Heart (tissue), 3 donors: ENCODE measurements around a stretch of chr6.

GRCh38 chr6:3027953-3028720, 28.4 kb downstream of the NQO2 start:
- RAMPAGE, long total RNA, 2 experiments = no peak in any of the 2 experiments

DNA sequence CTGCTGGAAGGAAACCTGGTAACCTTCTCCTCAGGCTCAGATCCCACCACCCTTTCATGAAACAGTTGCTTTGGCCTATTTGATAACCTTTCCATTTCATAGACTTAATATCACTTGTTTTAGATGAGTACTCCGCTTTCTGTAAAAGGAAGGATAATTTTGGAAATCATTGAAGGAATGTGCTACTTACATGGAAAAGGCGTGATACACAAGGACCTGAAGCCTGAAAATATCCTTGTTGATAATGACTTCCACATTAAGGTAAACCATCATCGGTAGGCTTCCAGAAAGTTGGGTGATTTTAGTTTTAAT, 12.5 kb downstream of the RIPK1 start:
- RAMPAGE, long total RNA, 2 experiments = no peak in any of the 2 experiments

DNA sequence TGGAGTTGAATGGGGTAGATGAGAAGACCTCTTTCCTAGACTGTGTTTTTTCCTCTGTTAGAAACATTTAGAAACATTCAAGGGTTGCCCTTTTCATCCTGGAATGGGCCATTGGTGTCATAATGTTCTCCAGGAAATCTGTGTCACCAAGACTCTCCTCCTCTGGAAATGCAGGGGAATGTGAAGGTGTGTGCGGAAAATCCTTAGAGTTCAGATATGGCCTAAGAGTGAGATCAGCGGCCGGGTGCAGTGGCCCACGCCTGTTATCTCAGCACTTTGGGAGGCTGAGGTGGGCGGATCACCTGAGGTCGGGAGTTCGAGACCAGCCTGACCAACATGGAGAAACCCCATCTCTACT, 13.0 kb downstream of the RIPK1 start:
- RAMPAGE, long total RNA, 2 experiments = no peak in any of the 2 experiments

GRCh38 chr6:3088923-3089898, 20.9 kb downstream of the RIPK1 start:
- RAMPAGE, long total RNA, 2 experiments = no peak in any of the 2 experiments

DNA sequence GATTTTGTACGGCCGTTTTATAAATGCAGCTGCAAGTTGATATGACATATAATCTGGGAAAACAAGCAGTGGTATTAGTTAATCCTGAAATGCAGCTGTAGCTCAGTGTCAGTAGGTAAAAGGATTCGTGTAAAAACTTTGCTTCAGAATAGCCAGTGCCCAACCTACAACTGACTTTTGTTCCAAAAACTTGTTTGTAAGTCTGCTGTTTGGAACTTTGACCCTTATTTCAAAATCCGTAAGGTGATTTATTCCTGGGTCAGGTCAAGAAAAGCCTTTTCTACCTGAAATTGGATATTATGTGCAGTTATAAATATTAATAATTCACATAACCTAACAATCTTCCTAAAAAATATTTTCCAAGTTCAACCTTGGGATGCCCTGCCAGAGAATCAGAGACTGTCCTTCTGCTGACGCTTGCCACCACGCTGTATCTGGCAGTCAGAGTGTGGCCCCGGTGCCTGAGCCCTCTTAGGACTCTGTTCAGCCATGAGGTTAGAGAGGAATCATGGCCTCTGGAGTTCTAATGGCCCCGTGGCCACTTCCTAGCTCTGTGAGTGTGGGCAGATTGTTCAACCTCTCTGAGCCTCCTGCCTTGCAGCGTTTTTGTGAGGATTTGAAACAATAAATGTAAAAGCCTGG, 2.1 kb downstream of the BPHL start:
- RAMPAGE, long total RNA, 2 experiments = no peak in any of the 2 experiments

DNA sequence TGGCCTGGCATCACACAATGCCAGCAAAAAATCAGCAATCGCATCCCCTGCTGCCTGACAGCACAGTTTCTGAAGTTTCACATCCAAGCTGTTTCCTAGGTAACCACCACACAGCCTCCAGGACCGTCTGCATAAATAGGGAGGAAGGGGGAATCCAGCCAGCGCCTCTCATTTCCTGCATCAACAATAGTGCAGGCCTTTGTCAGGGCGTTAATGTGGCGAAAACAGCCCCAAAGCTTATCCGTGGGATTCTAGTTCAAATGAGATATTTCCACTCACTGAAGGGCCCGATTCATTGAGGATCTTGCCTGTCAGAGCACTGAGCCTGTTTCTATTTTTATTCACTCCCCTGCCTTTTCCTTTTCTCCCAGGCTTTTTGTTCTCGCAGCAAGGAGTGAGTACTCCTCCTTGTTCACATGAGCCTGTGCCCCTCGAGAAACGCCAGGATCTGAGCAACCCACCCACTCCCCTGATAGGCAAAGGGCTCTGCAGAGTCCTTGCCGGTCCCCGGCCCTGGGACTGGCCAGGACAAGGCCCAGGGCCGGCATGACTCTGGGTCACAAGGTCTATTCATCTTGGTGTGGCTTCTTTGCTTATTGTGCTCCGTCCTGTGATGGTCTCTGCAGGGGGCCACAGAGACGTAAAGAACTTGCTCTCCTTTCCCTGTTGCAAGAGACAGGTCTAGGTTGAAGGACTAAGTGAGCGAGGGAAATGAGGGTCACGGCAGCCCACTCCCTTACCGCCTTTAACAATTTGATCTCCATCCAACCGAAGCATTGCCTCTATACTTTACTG, 32.6 kb downstream of the TUBB2B start:
- RAMPAGE, long total RNA, 2 experiments = no peak in any of the 2 experiments

- RAMPAGE, long total RNA, 2 experiments = no peak in any of the 2 experiments
These were observed 24.3 kb downstream of the TUBB2B start for GRCh38 chr6:3203059-3203711.

- RAMPAGE, long total RNA, 2 experiments = no peak in any of the 2 experiments
These were observed 6.0 kb downstream of the PSMG4 start for GRCh38 chr6:3264680-3265124.

DNA sequence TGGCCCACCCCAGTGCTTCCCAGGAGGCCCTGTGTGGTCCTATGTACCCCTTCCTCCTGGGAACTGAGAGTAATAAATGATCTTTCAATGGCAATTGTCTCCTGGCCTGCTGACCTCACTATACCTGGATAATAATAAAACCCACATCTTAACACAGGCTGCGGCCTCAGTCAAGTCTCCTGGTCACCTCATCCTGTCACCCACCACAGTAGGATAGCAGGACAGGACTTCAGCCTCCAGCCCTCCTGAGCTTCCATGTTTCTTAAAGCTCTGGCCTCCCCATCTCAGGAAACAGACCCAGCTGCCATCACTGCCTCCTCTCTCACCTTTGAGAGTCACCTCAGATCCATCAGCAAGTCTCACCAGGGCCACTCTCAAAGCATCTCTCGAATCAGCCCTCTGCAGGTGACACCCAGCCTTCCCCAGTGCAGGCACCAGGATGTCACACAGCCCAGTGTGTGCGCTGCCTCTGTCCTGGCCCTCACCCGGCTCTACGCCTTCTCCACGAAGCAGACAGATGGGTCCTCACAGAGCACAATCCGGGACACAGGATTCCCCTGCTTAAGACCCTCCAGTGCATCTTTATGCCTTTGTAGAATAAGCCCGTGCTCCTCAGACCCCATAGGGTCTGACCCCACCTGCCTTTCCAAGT, 59.9 kb downstream of the PSMG4 start:
- RAMPAGE, long total RNA, 2 experiments = no peak in any of the 2 experiments

DNA sequence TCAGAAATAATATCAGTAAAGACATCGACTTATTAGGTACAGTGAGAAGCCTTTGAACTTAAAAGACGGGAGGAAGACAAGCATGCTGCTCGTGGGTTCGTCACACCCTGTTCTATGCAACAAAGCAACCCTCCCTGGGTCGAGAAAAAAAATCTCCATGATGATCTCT, 96.4 kb downstream of the PSMG4 start:
- RAMPAGE, long total RNA, 2 experiments = no peak in any of the 2 experiments

DNA sequence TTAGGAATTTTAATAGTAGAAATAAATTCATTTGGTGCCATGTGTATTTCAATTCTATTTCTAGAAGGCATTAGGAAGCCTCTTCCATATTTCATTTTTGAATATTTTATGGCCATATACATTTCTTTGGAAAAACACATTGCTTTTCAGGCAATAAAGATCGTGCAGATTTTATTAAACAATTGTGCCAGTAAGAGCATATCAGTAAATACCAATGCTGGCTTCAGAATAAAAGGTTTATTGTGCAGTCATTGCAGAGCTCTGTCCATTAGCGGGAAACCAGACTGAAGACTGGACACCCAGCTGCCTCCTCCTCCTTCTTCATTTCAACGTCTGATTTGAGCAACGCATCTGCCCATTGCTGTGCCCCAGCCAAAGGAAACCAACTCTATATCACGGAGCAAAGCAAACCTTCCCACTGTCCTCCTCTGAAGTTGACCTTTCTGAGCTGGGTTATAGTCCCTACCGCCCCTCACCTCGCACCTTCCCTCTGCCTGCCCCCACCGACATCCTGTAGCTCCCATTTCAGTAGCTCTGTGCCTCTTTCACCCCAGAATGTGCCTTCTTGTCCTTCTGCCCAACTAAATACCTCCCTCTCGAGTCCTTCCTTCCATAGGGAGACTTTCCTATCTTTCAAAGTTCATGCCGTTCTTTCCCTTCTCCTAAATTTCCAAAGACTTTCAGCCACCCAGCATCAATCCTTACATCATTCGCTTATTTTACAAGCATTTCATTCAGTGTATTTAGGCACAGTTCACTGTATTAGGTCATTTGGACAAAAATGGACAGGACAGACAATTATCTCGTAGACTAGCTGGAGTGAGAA, 80.7 kb downstream of the SLC22A23 start:
- RAMPAGE, long total RNA, 2 experiments = no peak in any of the 2 experiments

DNA sequence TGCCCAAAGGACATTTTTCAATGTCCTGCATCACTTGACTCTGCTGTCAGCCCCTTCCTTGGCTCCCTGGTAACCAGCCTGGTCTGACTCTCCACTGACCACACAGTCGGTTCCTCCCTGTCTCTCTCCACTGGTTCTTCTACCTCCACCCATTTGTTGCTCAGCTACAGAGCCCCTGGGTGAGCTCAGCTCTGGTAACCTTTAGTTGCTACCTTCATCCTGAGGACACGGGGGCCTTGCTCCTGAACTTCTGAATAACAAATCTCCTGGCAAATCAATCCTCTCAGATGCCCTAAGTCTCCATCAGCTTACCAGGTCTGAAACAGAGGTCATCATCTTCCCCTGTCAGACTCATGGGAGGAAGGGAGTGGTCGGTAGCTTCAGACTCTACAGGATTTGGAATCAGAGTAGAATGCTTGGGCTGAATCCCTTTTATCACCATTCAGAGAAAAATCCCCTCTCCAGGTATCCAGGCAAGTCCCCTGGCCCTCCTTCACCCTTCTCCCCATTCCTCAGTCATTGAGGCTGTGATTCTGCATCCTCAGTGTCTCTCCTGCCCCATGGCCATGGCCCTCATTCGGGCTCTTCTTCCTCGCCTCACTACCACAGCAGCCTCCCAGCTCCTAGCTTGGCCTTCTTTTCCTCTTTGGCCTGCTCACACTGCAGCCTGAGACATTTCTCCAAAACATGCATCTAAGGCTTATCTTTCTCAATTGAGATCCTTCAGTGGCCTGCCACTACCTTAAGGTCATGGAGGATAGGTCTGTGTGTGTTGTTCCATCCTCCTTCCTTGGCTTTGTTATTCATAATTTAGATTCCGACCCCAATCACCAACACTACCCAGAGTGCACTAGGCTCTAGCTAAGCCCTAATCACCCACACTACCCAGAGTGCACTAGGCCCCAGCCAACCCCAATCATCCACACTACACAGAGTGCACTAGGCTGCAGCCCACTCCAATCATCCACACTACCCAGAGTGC, 55.0 kb downstream of the SLC22A23 start:
- RAMPAGE, long total RNA, 2 experiments = no peak in any of the 2 experiments

- RAMPAGE, long total RNA, 2 experiments = no peak in any of the 2 experiments
These were observed 42.1 kb downstream of the SLC22A23 start for GRCh38 chr6:3414798-3415004.

- RAMPAGE, long total RNA, 2 experiments = no peak in any of the 2 experiments
These were observed 2.7 kb downstream of the SLC22A23 start for GRCh38 chr6:3454043-3454650.

DNA sequence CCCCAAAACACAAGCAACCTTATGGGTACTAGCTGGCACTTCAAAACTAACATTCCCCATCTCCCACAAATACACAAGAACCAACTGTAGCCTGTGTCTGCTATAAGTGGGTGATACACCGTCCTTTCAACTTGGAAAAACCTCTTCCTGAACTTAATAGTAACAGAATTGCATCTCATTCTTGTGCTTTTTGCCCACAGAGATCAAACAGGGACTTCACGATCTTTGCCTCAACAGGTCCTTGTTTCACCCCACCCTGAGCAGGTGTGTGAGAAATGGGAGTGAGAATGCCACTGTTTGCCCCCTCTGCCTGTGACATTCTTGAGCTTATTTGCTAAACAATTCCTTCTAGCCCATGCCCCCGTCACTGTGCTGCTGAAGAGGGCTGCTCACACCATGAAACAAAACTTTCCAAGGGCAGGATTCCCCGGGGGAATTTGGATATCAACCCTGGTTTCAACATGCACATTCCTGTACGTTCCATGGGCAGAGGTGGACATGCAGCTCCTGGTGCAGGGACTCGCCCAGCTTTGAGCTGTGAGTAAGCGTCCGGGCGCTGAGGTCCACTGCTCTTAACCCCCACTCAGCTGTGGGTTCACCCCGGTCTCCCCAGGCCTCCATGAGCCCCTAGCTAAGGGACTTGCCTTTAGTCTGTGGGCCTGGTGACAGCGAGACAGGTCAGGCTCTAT, 70.0 kb upstream of the SLC22A23 start:
- RAMPAGE, long total RNA, 2 experiments = no peak in any of the 2 experiments

DNA sequence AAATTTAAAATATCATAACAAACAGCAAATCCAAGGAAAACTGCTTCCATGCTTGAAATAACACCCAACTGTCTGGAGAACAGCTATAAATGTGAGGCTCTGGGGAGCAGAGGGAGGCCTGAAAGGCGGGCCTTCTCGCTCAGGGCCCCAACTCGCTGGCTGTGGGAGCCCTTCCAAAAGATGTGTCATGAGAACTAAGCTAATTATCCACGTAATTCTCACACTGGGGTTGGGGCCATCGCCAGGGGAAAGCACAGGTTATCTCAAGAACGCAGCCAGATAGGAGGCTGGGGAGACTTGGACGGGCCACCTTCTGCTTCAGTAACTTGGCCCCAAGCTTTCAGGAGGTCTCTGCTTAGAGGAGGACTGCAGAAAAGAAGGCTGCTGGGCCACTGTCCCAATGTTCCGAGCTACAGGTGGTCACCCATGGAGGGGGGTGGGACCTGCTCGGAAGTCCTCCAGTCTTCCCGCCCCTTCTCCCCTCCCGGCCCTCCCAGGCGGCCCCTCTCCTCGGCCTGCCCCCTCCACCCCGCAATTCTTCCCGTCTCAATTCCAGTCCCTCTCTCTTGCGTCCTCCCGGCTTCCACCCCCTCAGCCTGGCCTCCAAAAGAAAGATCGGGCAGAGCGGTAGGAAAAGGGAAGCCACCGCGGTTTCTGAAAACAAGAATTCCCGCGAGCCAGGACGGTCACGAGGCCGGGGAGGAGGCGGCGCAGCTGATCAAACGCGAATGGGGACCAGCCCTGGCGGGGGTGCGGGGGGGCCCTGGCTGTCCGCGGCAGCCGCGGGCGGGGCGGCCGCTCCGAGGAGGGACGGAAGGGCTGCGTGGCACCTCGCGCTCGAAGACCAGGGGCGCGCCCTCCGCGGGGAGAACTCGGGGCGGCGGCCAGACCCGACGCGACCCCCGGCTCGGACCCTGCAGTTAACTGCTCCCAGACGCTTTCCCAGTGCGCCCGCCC, 1.3 kb downstream of the PXDC1 start:
- RAMPAGE, long total RNA, 2 experiments = no peak in any of the 2 experiments

DNA sequence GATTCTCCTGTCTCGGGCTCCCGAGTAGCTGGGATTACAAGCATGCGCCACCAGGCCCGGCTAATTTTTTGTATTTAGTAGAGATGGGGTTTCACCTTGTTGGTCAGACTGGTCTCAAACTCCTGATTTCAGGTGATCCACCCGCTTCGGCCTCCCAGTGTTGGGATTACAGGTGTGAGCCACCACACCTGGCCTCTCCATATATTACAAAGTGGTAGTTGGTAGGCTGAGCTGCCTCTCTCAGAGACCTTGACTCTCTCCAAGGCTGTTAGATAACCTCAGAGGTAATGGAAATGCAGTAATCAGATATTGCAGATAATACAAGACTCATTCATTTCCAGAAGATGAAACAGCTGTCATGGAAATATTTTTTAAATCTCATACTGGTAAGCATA, 1.6 kb upstream of the ECI2 start:
- RAMPAGE, long total RNA, 2 experiments = no peak in any of the 2 experiments

GRCh38 chr6:4728065-4728501, 48.1 kb upstream of the CDYL start:
- RAMPAGE, long total RNA, 2 experiments = no peak in any of the 2 experiments

- RAMPAGE, long total RNA, 2 experiments = no peak in any of the 2 experiments
These were observed 40.7 kb downstream of the CDYL start for GRCh38 chr6:4816872-4817423.

- RAMPAGE, long total RNA, 2 experiments = no peak in any of the 2 experiments
These were observed 50.2 kb downstream of the RPP40 start for GRCh38 chr6:4953440-4954204.